Peritoneum (tissue), 1 donor: ENCODE results near the gene SHISA4.

DNA sequence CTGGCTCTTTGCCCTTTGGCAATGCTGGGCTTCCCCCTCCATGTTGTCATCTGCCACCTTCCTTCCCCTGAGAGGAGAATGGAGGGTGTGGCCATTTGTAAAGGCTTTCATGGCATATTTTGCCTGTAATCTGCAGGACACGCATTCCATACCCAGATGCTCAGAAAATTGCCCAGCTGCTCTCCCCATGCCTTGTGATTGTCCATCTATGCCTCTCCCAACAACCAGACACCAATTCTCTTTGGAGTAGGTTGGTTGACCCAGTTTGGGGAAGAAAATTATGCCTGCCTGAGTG lies 27.8 kb downstream of the PKP1 start:
- PRO-cap, result no peak

DNA sequence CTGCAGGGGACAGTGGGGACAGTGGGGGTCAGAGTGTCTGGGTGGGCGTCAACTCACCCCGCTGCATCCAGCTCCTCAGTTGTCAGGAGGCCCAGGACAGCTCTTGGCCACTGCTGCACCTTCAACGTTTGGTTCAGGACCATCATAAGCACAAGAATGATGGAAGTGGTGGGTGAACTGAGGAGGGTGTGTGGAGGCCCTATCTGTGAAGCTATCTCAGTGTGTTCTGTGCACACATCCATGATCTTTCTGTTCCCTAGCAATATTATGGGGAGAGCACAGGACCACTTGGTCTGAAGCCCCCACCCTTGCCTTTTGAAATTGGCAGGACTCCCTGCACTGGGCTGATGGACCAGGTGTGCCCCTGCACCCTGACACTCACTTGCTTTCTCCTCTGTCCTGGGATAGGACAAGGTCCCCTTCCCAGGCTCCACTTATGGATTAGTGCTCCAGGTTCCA lies 21.6 kb downstream of the TNNT2 start:
- PRO-cap, result no peak

- PRO-cap, result no peak
Observed at GRCh38 chr1:201356705-201357153, 20.8 kb downstream of the TNNT2 start.

GRCh38 chr1:201369756-201369964 lies 7.8 kb downstream of the TNNT2 start:
- PRO-cap, result no peak

- PRO-cap, result no peak
Observed at GRCh38 chr1:201374580-201375597, 2.6 kb downstream of the TNNT2 start.

GRCh38 chr1:201378307-201379379 lies 1.2 kb upstream of the TNNT2 start:
- PRO-cap, result no peak

GRCh38 chr1:201384207-201384476 lies 6.7 kb upstream of the TNNT2 start:
- PRO-cap, result no peak

DNA sequence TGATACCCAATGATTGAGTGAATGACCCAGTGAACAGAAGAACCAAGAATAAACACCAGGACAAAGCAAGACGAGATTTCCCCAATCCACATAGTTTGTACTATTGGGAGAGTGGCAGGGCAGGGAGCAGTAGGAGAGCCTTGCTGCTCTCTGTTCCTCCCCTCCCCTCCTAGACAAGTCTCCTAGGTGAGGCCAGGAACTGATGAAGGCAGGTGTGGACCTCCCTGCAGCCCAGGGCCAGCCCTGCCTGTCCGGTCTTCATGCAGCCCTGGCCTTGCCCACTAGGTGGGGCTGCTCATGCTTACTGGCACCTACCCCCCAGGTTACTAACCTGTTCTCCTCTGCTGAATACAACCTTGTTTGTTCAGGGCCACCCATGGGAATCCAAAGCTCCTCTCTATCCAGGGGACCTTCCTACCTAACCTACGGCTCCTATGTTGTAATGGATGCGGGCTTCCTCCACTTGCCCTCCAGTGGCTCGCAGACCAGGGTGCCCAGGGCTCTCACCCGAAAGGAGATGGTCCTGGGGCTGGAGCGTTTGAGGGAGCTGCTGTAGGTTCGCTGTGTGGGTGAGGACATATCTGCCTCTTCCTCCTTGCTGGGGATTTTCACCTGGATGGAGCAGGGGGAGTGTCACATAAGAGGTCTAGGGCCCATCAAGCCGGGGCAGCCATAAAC lies 7.9 kb upstream of the TNNT2 start:
- PRO-cap, result no peak

DNA sequence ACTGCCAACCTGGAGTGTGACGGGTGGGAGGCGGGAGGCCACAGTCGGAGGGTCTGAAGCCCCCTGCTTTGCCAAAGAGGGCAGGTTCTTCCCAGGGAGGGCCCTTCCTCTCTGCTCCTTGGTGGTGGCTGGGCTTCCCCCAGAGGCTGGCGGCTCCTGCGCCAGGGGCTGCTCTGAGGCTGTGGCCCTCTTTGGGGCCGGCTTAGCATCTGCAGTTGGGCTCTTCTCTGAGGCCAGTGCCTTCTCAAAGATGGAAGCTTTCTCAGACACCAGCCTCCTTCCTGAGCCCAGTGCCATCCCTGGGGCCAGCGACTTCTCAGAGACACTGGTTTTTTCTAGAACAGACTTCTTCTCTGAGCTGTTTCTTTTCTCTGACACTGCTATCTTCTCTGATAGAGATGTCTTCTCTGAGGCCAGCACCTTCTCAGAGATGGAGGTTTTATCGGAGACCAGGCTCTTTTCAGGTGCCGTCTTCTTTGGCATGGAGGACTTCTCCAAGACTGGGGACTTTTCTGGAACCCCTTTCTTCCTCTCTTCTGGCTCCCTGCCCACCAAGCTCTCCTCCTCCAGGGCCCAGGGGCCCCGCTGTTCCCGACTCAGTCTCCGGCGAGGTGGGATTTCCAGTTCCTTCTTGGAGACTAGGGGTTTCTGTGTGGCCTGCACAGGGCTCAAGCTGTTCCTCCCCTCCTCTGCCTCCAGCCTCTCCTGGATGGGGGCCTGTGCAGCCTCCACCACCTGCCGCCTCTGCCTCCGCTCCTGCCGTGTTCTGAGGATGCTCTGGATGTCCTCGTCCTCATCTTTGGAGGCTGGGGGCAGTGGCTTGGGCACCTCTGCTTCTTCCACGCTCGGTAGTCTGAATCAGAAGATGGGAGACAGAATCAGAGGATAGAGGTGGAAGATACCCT lies 9.1 kb upstream of the TNNT2 start:
- PRO-cap, result no peak

DNA sequence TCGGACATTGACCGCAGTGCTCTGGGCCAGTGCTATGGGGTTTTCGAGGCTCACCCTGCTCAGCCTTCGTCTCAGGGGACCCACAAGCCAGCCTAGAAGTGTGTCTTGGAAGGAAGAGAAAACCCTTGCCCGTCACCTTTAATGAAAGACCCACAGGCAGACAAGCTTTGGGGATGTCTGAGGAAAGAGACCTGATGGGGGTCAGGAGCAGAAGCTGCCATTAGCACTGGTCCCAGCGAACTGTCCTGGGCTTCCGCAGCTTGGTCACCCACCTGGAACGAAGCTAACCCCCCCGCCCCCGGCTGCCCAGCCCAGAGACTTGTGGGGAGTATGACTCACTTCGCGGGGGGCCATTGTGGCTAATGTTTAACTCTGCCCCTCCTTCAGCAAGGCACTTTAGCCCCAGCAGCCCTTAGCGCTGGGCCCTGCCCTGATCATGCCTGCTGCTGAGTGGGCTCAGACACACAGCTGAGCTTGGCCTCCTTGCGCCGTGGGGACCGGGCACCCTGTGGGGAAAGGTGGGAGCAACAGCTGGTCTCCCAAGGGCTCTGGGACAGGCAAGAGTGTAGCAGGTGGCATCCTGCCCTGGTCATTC lies 6.2 kb upstream of the LAD1 start:
- PRO-cap, result no peak

GRCh38 chr1:201481023-201481334 lies 12.0 kb upstream of the PHLDA3 start:
- PRO-cap, result no peak

DNA sequence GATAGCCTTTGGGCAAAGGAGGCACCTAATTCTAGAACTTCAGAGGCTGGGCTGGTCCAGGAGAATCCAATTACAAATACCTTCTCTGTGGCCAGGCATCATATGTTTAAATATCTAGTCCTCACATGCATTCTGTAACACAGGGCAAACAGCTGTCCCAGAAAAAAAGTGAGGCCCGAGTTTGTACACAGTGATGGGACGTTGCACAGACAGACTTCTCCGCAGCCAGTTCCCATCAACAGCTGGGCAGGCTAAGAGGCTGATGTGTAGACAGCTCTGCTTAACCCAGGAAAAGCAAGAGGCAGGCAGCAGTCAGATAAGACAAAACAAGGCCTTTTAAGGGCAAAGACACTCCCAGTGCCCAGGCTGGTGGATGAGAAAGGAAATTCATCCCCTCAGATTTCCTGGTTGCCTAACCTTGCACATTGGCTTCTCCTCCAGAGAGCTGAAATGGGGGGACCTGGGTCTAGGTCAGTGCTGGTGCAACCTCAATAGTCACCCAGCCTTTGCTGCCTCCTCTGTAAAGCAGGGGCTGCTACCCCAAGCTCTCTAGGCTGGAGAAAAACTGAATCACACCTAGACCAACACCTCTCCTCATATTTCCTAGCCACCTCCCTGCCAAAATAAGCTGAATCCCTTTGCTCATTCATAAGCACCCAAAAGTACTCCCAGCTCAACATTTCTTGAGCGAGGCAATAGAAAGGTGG lies 17.2 kb upstream of the PHLDA3 start:
- PRO-cap, result no peak

- PRO-cap, result no peak
Observed at GRCh38 chr1:201515241-201515808, 8.4 kb upstream of the CSRP1 start.

DNA sequence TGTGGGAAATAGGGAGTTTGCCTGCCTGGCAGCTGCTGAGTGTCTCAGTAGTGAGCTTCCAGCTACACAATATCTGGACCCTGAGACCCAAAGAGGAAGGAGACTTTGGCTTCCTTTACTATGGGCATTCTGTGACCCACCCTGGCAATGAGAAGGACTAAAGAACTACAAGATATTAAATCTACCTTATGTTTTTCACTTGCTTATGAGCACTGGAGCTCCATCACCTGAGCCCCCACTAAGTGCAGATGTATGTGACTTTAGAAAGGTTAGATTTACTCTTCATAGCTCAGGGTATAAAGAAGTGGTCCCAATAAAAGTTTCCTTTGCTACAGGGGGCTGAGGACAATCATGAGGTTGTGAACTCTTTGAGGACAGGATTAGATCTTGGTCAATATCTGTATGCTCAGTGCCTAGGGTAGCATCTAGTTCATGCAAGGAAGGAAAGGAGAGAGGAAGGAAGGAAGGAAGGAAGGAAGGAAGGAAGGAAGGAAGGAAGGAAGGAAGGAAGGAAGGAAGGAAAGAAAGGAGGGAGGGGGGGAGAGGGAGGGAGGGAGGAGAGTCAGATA lies 9.5 kb upstream of the CSRP1 start:
- PRO-cap, result no peak

- PRO-cap, result no peak
Observed at GRCh38 chr1:201538586-201538848, 410 bp upstream of the NAV1 start.

- PRO-cap, result no peak
Observed at GRCh38 chr1:201555467-201555930, 16.6 kb downstream of the NAV1 start.

- PRO-cap, result no peak
Observed at GRCh38 chr1:201740488-201740870, 88.5 kb upstream of the IPO9 start.

- PRO-cap, result unidirectional peak, plus-strand start at chr1:201888679
Observed at GRCh38 chr1:201888066-201889210, at the start of gene SHISA4. Gene SHISA4 (plus strand): TSS chr1:201888898.

GRCh38 chr1:201899020-201899914 lies 10.6 kb downstream of the SHISA4 start:
- PRO-cap, result no peak

DNA sequence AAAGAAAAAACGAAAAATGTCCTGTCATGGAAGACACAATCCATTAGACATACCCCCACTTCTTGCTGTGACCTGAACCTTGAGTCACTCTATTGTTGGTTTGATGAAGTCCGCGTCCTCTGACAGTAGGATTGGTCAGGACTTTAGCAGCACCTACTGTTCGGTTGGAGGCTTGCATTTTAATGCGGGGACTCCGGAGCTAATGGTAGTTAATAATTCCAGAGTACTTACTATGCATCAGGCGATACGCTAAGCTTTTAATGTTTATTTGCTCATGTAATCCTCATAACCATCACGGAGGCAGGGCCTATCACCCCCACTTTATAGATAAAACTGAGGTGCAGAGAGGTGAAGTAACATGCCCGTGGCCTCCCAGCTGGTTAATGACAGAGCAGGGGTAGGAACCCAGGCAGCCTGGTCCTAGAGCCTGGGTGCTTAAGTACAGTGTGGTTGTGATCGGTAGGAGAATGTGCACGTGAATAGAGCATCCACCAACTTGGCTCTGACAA lies 7.8 kb upstream of the ELF3 start:
- PRO-cap, result no peak